Left colon (tissue), 1 donor: ENCODE measurements around a stretch of chr2.

DNA sequence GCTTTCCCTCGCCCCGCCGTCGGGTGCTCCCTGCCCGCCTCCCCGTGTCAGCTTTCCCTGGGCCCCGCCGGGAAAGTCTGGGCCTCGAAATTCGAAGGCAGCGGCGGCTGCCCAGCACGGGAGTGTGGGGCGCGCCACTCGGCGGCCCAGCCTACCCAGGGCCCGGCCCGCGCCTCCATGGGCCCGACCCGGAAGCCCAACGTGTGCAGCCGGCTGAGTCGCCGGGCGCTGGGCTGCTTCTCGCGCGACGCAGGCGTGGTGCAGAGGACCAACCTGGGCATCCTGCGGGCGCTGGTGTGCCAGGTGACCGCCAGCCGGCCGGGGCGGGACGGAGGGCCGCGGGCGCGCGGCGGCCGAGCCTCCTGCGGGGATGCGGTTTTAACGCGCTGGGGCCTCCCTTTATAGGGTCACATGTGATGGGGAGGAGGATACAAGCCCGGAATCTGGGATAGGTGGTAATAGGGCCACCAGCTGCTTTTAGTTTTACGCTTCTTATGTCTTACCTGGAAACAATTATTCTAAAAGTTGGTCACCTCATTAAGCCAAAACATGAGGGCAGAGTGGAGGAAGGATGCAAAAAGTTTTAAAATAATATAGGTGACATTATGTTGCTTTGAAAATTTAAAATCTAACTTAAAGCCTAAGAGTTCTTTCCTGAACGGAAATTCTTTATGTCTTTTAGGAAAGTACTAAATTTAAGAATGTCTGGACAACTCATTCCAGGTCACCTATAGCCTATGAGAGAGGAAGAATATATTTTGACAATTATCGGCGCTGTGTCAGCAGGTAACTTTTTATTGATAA is 577 bp downstream of the DCAF17 start:
- PRO-cap, result bidirectional peak, plus-strand start at position 316 of the sequence, minus-strand start at position 179 of the sequence; bidirectional peak, plus-strand start at position 442 of the sequence, minus-strand start at position 372 of the sequence

GRCh38 chr2:171490312-171491072 is 31.8 kb upstream of the CYBRD1 start:
- PRO-cap, result no peak

DNA sequence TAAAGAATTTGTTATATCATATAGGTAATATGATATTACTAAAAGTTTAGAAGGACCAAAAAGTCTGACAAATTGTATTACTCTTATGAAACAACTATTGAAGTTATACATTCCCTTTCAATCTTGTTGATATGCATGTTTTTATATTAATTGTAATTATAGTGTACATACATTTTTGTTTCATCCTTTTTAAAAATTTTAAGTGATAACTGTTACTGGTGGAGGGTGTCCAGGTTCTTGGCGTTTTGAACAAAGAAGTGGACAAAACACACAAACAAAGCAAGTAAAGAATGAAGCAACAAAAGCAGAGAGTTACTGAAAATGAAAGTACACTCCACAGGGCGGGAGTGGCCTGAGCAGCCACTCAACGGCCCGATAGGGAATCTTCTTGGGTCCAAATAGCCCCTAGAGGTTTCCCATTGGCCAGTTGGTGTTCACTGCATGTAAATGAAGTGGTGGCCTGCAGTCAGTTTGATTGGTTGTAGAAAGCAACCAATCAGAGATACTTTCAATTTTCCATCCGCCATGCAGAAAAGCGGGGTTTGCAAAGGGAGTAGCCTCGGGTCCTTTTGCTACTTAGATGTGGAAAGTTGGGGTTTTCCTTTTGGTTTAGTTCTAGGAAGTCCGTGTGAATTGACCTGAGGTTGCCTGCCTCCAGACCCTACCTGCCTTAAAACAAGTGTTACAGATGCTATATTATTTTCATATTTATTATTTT is 31.5 kb downstream of the CYBRD1 start:
- PRO-cap, result unidirectional peak, plus-strand start at position 530 of the sequence

DNA sequence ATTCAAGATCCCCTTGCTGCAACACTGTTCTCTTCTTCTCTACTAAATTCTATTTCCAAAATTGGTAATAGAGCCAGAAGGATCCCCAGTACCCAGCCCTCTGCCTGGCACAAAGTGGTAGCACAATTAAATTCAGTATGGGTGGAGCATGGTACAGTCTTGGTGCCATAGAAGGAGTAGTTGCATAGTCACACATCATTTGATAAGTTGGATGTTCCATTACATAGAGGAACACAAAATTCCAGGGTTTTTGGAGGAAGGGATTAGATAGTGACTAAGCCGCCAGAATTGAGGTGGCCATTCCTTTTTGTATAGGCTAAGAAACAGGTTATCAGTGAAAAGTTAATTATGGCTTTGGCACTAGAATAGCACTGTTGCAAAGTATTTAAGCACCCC is 34.4 kb downstream of the CYBRD1 start:
- PRO-cap, result no peak

DNA sequence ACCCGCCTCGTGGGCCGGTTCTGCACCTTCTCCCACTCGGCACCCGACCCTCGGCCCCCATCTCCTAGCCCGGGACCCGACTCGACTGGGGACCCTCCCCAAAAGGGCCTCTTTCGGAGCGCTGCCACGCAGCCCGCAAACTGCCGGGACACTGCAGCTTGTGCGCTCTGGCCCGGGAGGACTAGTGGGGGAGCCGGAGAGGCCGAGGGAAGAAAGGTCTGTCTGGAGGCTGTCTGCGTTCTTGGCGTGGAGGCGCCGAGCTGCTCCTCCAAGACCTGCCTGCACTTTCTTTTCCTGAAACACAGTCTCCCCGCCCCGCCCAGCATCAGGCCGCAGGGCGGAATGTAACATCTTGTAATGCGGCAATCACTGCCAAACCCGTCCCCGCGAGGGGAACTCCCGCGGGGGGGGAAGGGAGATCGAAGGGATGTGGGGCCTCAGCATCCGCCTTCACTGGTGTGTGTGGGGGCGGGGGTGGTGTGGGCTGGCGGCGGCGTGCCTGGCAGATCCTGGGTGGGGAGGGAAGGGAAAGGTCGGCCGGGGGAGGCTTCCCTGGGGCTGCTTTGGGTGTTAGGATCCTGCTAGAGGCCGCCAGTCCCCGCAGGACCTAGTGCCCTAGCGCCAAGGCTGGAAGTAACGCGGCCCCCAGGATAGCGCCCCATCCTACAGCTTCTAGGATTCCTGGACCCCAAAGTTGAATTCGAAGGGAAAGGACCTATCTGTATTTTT is 7.3 kb downstream of the DLX2 start:
- PRO-cap, result bidirectional peak, plus-strand start at position 505 of the sequence, minus-strand start at position 273 of the sequence

- PRO-cap, result no peak
These were observed 3.6 kb upstream of the DLX2 start for GRCh38 chr2:172106058-172107009.

DNA sequence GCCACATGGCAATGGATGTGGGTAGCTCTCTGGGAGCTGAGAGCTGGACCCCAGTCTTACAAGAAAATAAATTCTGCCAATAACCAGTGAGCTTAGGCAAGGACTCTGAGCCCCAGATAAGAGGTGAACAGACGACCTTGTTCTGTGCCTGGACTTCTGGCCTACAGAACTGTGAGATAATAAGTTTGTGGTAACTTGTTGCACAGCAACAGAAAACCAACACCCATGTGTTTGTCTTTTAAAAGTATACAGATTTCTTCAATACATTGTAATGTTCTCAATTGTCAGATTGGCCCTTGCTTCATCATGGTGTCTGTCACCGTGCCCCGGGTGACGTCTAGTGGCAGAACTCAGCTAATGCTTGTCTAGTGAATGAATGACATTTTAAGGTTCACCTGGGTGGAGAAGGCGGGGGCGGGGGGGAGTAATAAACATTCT is 123.5 kb upstream of the DLX2 start:
- PRO-cap, result no peak

- PRO-cap, result no peak
These were observed 146.7 kb upstream of the ITGA6 start for GRCh38 chr2:172280636-172281190.

- PRO-cap, result unidirectional peak, plus-strand start at chr2:172478791
These were observed 50.9 kb downstream of the ITGA6 start for GRCh38 chr2:172478078-172478912.

DNA sequence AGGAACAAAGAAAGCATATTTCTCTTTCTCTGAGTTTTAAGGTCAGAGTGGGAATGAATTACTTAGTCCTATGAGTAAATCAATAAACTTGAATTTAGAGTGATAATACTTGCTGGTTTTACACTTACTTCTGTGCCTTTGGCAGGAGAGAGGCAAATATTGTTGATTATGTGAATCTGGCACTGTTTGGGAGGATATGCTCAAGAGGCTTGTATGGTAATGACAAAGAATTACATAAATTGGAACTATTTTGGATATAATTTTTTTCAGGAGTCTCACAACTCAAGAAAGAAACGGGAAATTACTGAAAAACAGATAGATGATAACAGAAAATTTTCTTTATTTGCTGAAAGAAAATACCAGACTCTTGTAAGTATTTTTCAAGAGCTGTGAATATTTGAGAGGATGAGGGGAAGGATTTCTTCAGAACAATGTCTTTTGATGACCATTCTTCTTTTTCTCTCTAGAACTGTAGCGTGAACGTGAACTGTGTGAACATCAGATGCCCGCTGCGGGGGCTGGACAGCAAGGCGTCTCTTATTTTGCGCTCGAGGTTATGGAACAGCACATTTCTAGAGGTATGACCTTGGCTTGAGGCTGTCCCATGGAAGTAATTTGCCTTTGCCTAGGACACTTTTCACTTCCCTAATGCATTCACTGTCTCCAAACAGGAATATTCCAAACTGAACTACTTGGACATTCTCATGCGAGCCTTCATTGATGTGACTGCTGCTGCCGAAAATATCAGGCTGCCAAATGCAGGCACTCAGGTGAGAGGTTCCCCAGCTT is 63.6 kb downstream of the ITGA6 start:
- PRO-cap, result no peak

GRCh38 chr2:172960938-172961371 is 114.7 kb upstream of the MAP3K20 start:
- PRO-cap, result no peak

- PRO-cap, result no peak
These were observed 108.1 kb upstream of the MAP3K20 start for GRCh38 chr2:172967603-172967864.

GRCh38 chr2:173027746-173028163 is 47.9 kb upstream of the MAP3K20 start:
- PRO-cap, result no peak

DNA sequence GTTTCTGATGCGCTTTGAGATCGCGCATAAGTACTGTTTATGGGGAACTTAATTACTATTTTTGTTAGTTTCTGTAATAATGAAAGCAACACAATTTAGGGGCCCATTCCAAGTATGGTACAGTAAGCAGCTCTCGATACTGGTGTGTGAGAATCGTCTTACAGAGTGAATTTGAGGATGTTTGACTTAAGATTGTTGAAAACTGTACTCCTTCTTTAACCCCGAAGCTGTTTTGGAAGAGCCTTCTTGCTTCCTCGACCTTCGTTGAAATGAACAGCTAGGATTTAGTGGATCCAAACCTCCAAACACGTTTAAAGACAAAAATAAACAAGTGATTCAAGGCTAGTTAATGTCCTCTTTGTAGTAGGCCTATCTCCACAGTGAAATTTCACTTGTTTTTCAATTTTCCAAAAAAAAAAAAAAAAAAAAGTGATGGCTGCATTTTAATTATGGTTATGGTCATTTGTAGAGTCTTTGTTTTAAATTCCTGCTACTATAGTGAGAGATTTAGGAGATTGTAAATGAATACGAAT is 1.4 kb downstream of the MAP3K20 start:
- PRO-cap, result no peak

GRCh38 chr2:173087061-173087692 is 11.5 kb downstream of the MAP3K20 start:
- PRO-cap, result no peak

- PRO-cap, result no peak
These were observed 74.0 kb downstream of the MAP3K20 start for GRCh38 chr2:173149601-173150062.

GRCh38 chr2:173524056-173524646 is 169.5 kb downstream of the CDCA7 start:
- PRO-cap, result no peak

DNA sequence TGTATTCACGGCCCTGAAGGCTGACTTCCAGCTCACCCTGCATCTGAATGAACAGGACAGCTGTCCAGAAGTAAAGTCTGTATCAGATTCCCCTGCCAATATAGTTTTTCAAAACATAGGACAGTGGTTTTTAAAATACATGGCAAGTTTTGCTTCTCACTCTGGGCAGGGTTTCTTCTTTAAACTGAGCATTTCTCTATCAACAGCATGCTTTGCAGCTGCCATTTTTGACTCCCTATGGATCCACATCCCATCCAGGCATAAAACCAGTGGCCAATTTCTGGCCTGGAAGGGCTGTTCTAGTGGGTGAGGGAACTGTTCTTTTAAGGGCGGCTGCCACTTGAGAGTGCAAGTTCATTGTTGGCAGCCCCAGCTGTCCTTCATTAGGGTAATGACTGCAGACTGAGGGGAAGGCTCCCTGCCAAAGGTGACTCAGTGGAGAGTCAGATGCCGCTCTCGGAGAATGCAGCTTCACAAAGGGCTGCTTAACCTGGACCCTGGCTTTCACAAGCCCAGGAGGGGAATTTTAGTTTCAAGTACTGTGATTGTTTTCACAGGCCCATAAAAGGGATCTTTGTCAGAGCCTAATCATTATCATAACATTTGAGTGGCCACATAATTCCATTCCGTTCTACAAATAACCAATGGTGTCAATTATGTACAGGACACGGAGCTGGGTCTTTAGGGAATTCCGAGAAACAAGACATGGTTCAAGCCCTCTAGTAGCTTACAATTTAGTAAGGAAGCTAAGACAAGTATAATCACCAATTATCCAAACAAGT is 235.6 kb downstream of the CDCA7 start:
- PRO-cap, result no peak

DNA sequence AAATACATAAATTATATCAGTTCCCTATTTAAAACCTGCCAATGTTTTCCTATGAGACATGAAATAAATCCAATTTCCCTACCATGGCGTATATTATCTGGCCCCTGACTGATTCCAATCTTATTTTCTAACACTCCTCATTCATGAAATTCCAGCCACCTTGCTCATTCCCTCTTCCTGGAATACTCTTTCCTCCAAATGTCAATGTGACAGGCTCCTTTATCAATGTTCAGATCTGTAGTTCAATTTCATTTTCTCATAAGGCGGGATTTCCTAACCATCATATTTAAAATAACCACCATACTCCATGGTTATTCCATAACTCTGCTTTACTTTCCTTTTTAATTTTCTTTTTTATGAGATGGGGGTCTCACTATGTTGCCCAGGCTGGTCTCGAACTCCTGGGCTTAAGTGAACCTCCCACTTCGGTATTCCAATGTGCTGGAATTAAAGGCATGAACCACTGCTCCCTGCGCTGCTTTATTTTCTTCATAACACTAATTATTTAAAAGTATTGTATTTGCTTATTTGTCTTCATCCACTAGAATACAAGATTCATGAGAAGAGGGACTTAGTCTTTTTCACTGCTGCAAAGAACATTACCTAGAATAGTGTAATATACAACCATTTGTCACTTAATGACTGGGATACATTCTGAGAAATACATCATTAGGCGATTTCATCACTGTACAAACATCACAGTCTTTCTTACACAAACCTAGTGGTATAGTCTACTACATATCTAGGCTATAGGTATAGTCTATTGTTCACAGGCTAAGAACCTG is 21.8 kb downstream of the SP3 start:
- PRO-cap, result no peak

DNA sequence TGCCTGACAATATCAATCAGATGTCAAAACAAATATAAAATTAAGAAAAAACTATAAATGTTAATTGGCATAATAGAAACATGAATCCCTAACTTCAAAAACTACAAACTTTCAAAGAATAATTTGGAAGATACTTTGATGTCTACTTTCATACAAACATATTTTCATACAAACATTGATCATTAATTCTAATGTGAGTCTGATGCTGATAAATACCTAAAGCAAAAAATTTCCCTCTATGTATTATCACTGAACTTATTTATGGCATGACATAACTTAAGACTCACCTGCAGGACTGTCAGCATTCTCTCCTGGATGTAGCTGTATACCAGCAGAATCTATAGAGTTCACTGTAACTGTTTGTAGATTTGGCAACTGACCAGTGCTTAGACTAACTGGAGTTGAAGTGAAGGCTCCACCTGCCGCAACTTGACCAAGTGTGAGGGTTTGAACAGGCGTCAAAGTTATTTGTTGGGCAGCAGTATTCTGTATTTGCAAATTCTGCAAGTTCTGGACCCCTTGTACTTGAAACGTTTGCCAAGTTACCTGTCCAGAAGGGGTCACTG is 10.5 kb downstream of the SP3 start:
- PRO-cap, result no peak